Measurements from ENCODE around the genes CST5, CST7 and NINL.

- RAMPAGE, long total RNA = no peak
- RRBS = no CpG with 5 or more reads among the region's 15 CpGs
These were observed 1.3 kb downstream of the CST3 start for GRCh38 chr20:23636337-23636985.

GRCh38 chr20:23879532-23879847 is at the start of gene CST5:
Gene CST5, minus strand, starts transcription at chr20:23879748.
- RAMPAGE, long total RNA = no peak
- RRBS = no CpG with 5 or more reads among the region's 4 CpGs

GRCh38 chr20:23986523-23987011 is 2.0 kb downstream of the GGTLC1 start:
- RAMPAGE, long total RNA = no peak
- RRBS = no CpG with 5 or more reads among the region's 11 CpGs

- RAMPAGE, long total RNA = no peak
- RRBS = no CpG with 5 or more reads among the region's 5 CpGs
These were observed 77.5 kb upstream of the GGTLC1 start for GRCh38 chr20:24066027-24066545.

DNA sequence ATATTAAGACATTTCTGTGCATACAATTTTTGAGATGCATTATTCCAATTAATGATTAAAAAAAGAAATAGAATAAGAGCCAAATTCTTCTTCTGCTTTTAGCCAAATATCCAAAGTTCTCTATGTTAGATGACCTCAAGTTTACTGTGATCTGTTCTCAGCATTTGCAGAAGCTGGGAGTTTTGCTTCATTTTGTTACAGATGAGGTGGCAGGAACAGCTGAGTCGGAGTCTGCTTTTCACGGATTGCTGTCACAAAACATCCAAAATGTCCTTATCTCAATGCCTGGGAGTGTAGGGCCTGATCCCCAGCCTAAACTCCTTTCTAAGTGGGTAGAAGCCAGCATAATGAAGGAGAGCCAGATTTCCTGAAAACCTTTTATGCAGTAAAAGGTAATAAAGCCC is 114.8 kb upstream of the GGTLC1 start:
- RAMPAGE, long total RNA = no peak
- RRBS = no CpG with 5 or more reads among the region's 2 CpGs

DNA sequence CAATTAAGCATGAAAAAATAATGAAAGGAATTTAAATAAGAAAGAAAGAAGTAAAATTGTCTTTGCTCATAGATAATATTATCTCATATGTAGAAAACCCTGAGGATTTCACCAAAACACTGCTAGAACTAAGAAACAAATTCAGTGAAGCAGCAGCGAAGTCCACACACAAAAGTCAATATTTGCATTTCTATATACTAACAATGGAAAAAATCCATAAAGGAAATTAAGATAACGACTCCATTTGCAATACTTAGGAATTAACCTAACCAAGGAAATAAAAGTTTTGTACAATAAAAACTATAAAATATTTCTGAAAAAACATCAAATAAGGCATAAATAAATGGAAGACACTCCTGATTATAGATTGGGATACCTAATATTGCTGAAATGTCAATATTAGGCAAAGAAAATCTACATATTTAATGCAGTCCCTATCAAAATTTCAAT is 62.0 kb upstream of the CST7 start:
- RAMPAGE, long total RNA = no peak
- RRBS = no CpG with 5 or more reads among the region's 2 CpGs

DNA sequence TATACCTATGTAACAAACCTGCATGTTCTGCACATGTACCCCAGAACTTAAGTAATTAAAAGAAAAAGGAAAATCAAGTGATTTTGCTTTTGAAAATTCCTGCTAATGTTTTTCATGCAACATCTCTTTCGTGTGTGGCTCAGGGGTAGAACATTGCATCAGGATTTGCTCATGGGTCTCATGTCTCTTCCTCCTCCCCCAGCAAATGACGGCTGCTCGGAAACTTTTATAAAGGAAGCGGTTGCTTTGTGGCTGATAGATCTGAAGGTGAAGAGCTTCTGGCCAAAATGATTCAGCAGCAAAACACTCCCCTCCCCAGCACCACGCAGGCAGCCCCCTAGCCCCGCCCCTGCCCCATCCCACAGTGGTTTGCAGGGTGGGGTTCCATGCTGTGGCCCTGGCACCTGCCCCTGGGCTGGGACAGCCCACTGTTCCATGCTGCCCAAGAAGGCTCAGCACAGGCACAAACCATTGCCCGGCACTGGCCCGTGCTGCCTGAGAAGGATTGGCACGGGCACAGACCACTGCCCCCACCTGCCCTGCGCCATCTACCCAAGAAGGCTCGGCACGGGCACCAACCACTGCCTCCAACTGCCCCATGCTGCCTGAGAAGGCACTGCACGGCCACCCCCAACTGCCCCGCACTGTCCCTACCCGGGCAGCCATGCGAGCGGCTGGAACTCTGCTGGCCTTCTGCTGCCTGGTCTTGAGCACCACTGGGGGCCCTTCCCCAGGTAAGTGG is at the start of gene CST7:
Gene CST7 (plus strand): TSS at position 428 of the 742 bp plus-strand sequence.
- RAMPAGE, long total RNA = no peak
- RRBS = no CpG with 5 or more reads among the region's 17 CpGs

- RAMPAGE, long total RNA = no peak
- RRBS = no CpG with 5 or more reads among the region's 9 CpGs
These were observed 6.1 kb upstream of the APMAP start for GRCh38 chr20:24998561-24999210.

DNA sequence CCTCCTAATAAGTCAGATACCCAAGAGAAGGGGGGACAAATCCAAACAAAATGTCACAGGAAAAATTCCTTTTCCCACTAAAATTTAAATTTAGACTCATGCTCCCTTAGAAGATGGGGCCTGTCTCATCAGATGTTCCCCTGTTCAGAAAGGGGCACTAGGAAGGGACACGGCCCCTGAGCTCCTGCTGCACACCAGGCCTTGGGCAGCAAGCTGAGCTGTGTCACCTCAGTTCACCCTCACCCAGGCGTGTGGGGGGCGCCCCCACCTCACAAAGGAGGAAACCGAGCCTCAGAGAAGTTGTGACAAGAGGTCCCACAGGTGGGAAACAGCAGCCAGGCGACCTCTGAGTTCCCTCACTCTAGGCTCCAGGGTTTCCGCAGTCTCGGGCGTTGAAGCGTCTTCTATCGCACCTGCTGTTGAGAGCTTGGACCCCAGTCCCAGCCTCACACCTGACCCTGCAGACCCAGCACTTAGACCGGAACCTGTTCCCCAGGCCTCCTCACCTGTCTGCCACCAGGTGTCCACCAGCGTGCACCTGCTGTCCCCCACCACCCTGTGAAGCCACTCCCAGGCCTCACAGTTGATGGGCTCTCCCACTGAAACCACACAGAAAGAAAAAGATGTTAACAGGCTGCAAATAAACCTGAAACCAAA is 22.2 kb upstream of the APMAP start:
- RAMPAGE, long total RNA = no peak
- RRBS = no CpG with 5 or more reads among the region's 12 CpGs

DNA sequence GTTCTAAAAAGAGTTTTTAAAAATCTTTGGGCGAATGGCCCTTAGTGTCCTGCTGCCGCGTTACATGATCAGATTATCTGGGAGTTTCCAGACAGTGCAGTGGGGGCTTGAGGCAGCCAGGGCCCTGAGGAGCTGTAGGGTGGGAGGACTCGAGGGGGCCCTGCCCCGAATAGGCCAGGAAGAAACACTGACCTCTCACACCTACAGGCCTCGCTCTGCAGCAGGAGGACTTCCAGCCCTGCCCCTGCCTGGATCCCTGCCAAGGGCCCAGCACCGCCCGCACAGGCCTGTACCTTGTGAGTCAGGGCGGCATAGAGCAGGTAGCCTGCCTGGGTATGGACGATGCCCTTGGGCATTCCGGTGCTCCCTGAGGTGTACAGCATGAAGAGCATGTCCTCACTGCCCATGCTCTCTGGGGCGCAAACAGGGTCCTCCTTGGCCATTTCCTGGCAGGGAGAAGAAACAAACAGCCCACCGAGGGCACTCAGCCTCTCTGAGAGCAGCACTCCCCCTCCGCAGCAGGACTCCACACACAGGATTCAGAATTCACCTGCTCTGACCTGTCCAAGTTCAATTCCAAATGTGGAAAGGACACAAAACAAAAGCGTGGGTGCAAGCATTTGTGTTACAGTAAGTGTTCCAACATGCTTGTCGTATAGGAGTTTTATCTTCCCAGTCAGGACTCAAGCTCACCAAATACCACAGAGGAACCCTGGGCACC is 30.3 kb upstream of the APMAP start:
- RAMPAGE, long total RNA = no peak
- RRBS = no CpG with 5 or more reads among the region's 16 CpGs

- RAMPAGE, long total RNA = no peak
- RRBS = no CpG with 5 or more reads among the region's 9 CpGs
These were observed 9.4 kb downstream of the ACSS1 start for GRCh38 chr20:25048353-25049164.

- RAMPAGE, long total RNA = no peak
- RRBS = no CpG with 5 or more reads among the region's 11 CpGs
These were observed 20.9 kb downstream of the ENTPD6 start for GRCh38 chr20:25216507-25216813.

DNA sequence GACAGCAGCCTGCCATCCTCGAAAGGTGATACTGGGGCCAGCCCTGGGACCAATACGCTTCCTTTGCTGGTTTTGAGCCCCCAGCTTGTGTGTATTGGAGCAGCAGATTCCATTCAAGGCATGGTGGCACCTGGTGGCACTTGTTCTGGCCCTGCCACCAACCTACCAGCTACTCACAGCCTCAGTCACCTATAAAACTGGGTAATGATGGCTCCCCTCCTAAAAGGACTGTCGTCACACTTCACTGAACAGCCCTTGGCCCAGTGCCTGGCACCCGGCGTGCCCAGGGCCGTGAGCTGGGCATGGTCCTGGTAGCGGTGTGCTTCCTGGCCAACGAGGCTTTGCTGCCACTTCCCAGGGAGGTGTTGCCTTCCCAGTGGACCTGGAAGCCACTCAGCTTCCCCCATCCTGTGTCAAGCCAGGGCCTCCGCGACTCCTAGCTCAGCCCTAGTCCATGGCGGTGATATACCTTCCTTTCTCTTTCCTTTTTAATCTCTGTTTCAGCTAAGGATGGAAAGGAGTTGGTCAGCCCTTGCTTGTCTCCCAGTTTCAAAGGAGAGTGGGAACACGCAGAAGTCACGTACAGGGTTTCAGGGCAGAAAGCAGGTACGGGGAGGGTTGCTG is 25.3 kb downstream of the ENTPD6 start:
- RAMPAGE, long total RNA = no peak
- RRBS = no CpG with 5 or more reads among the region's 14 CpGs

DNA sequence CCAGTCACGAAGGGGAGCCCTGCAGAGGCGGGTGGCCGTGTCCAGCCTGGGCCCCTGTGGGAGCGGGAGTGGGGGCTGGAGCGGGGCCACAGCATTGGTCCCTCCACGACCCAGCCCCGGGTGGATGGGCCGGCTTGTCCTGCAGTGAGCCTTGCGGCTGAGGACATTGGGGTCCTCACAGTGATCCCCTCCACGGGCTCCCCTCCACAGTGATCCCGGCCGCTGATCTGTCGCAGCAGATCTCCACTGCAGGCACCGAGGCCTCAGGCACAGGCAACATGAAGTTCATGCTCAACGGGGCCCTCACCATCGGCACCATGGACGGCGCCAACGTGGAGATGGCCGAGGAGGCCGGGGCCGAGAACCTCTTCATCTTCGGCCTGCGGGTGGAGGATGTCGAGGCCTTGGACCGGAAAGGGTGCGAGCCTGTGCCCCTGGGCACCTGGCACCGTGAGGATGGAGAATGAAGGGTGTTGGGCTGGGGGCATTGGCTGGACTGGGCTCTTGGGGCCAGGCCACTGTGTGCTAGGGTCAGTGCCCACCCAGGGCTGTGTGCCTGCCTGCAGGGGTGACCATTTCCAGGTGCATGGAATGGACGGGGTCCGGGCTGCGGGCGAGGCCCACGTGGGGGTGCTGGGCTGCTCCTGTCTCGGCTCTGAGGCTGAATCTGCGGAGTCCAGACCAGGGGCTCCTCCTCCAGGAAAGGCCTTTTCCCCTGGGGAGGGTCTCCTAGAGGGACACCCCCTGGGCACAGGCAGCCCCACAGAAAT is 44.5 kb downstream of the PYGB start:
- RAMPAGE, long total RNA = no peak
- RRBS = 91% methylated on average over 8 of the region's 35 CpGs

- RAMPAGE, long total RNA = no peak
- RRBS = no CpG with 5 or more reads among the region's 11 CpGs
These were observed 61.5 kb downstream of the PYGB start for GRCh38 chr20:25309278-25309890.

DNA sequence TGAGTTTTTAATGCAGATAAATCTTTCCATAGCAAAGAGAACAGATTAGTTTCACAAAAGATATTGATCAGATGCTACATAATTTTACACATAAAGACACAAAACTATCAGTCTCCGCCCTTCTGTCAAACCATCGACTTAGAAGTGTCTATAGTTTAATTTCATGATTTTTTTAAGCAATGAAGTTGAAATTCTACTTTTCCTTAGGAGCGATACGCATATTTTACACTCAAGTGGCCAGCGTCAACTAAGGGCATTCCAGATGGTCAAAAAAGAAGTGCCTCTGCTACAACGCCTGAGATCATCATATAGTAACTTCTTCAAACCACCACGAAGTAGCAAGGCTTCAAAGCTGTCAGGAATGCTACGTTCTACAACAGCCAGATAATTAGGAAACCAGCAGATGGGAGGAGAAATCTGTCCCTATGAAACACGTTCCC is 1.4 kb downstream of the ABHD12 start:
- RAMPAGE, long total RNA = no peak
- RRBS = no CpG with 5 or more reads among the region's 9 CpGs

GRCh38 chr20:25498023-25498664 is 87.2 kb downstream of the NINL start:
- RAMPAGE, long total RNA = no peak
- RRBS = no CpG with 5 or more reads among the region's 12 CpGs

GRCh38 chr20:25532555-25533597 is 52.5 kb downstream of the NINL start:
- RAMPAGE, long total RNA = no peak
- RRBS = no CpG with 5 or more reads among the region's 21 CpGs

DNA sequence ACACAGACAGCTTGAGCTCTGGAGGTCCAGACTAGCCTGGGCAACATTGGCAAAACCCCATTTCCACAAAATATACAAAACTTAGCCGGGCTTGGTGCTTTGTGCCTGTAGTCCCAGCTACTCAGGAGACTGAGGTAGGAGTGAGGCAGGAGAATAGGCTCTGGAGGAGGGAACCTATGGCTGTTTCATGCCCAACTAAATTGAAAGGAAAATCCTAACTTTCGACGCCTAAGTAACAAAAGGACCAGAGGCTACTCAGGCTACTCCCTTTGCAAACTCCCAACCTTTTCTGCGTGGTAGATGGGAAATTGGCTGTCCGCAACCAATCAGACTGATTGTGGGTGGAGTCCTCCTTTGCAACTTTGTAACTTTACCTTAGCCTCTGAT is 42.0 kb downstream of the NINL start:
- RAMPAGE, long total RNA = no peak
- RRBS = no CpG with 5 or more reads among the region's 5 CpGs

DNA sequence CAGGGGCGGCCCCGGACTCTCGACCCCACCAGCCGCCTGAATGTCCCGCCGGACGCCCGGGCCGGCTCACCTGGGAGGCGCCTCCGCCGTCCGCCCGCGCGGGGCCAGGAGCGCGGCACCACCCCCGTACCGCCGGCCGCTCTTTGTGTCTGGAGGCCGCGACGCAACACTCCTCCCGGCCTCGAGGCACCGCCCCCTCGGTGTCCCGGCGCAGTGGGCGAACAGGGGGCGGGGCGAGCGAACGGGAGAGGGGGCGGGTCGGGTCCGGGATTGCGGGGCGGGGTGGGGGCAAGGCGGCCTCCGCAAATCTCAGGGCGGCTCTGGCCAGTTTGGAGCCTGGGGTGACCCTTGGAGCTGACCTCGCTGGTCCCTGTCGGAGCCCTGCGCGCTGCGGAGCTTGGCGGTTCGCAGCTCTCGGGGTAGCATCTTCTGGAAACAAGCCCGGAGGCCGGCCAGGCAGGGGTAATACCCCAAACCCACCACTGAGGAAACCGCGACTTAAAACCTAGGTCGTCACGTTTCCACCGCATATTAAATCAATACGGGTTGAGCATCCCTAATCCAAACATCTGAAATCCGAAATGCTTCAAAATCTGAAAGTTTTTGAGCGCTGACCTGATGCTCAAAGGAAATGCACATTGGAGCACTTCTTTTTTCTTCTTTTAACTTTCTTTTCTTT is at the start of gene NINL:
Gene NINL (minus strand): TSS at position 147 of the 679 bp plus-strand sequence.
- RAMPAGE, long total RNA = start-site peak on the minus strand centred at position 171 of the sequence, 80 bp wide, 73 and 105 reads in 2 replicates
- RRBS = 2% methylated on average over 23 of the region's 62 CpGs